Endodermal cell (in vitro differentiated cells): Measurements from ENCODE around the gene CAMKMT.

DNA sequence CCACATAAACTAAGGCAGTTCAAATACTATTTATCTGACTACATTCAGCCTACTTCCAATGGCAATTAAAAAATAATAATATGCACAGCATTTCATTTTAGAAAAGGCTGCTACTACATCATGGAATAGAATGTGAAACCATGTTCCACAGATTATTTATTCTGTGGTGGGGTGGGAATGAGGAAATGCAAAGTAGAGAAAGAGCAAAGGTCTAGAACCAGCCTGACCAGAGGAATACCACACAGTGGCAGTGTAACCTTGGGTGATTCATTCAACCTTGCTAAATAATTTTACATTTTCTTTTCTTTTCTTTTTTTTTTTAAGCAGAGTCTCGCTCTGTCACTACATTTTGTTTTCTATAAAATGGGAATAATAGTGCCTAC lies 139.6 kb downstream of the THADA start:
- PRO-cap: no peak

DNA sequence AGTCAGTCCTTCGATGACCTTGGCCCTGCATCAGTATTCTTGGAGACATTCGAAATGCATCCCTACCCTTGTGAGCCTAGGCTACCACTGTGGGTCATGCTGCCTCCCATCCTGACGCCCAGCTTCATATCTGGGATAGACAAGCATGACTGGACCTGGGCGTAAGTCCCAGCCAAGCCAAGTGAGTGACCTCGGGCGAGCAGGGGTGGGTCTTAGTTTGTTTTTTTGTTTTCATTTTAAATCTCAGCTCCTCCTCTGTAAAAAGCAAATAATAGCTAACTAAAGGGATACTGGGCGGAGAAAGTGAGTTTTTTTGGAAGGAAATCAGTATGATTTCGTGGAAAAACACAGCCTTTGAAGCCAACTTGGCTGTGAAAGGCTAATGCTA lies 13.5 kb downstream of the ABCG5 start:
- PRO-cap: no peak

- PRO-cap: no peak
Observed at GRCh38 chr2:43841353-43841998, 2.7 kb downstream of the ABCG8 start.

GRCh38 chr2:43841999-43842183 lies 3.1 kb downstream of the ABCG8 start:
- PRO-cap: no peak

DNA sequence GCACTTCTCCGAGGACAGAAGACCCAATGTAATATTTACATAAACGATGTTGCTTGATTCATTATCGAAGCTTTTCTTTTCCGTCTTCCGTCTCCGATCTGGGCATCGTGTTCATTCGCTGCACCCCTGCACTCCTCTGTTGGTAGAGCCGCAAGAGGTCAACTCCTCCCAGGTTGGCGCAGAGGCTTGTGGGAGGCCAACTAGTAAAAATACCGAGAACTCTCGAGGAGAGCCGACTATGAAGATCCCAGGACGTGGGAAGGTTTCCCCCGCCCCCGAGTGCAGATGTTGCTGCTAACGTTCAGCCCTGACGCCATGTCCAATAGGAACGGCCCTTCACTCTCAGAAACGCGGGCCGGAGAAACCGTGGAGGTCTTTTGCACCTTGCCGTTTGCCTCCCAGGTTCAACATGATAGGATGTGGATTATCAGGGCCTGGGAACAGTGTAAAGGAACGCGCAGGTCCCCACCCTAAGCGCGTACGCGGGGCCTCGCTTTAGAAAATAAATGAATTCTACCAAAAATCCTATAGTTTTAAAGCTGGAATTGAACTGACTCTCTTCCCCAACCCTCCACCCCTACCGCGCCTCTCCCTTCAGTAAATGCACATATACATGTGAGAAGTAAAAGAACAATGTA lies 431 bp upstream of the LRPPRC start:
- PRO-cap: bidirectional peak, plus-strand start at position 235 of the sequence, minus-strand start outside the sequence; bidirectional peak, plus-strand start at position 345 of the sequence, minus-strand start at position 419 of the sequence

- PRO-cap: bidirectional peak, plus-strand start at chr2:44087483, minus-strand start at chr2:44087346
Observed at GRCh38 chr2:44086740-44087716, 81.6 kb upstream of the PPM1B start.

- PRO-cap: bidirectional peak, plus-strand start at chr2:44087888, minus-strand start at chr2:44087790
Observed at GRCh38 chr2:44087717-44088253, 80.9 kb upstream of the PPM1B start.

DNA sequence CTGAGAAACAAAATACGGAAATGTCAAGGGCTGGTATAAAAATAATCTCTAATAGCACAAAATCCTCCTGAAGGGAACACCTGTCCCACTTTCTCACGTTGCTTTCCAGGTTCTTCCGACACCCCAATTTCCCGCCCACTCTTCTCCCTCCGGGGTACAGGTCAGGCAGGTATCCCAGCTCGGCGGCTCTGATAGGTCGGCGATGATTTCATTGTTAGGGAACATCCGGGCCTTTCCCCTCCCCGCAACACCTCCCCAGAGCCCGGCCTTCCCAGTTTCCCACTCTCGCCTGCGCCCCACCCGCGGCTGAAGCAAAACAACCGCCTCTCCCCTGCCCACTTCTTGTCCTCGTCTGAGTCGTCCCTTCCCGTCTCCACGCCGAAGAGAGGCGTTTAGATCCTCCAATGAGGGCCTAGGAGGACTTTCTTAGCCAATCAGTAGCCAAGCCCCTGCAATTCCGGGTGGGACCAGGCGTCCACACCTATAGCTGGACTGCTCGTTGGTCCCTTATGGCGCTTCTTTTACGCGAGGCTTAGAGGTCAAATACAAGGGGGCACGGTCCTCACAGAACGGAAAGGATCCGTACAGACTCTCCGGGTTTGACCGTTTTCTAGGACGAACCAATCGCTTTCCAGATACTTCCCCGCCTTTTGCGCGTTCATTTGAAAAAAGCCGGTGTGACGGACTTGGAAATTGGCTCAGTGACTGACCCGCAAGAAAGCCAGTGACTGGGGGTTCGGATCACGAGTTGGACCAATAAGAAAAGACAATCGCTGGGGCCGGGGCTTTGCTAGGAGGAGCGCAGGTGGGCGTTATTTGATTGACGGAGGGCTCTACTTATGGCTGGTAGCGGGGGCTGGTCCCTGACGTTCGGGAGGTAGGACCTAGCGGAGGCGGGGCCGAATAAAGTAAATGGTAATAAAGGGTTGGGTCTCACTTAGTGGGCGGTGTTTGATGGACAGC lies 729 bp upstream of the PPM1B start:
- PRO-cap: bidirectional peak, plus-strand start at position 291 of the sequence, minus-strand start at position 190 of the sequence; bidirectional peak, plus-strand start outside the sequence, minus-strand start at position 699 of the sequence

GRCh38 chr2:44201028-44202230 lies 32.8 kb downstream of the PPM1B start:
- PRO-cap: no peak

- PRO-cap: no peak
Observed at GRCh38 chr2:44215565-44215965, 46.9 kb downstream of the PPM1B start.

GRCh38 chr2:44221057-44221565 lies 52.4 kb downstream of the PPM1B start:
- PRO-cap: no peak

DNA sequence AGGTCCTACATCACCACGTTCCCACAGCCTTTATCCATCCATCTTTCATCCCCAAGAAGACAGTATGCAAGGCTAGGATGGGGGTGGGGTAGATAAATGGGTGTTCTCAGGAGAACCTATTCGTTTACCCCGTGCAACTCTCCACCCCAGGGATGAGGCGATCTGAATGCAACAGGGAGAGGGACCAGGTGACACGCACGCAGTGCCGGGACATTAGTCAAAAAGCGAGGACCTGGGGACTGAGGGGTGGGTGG lies 297 bp downstream of the PREPL start:
- PRO-cap: no peak

DNA sequence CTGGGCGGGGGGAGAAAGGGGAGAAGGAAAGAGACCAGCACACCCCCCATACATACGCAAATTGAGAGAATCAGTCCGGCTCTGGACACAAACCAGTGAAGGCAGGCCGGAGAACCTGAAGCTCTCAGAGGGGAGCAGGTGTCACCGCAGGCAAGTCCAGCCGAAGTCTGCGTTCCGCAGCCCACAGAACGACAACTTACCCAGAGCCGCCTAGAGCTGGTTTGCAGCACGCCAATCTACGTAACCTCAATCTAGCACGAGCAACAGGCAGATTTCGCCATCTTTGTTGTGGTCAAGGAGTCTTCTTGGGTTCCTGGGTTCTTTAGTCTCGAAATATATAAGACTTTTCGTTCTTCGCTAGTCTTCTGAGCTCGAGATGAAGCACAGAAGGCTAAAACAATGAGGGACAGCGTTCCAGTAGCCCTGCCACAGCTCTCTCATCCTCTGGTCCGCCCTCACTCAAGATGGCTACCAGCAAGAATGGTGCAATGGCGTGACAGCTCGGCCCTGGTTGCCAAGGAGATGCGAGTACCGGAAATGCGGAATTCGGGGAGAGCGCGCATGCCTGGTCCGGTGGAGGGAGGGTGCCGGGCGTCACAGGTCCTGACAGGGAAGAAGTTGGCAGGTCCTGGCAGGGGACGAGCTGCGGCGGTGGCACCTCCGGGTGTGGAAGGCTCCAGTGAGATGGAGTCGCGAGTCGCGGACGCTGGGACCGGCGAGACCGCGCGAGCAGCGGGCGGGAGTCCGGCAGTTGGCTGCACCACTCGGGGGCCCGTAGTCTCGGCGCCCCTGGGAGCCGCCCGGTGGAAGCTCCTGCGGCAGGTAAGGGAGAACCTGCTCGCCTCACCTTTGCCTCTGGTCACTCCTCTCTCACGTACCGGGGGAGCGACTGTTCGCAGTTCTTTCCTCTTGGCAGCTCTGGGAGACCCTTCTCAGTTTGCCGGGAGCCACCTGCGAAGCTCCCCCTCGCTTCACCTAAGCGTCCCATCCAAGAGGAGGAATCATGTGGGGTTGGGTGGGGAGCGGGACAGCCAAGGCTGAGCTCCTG lies at the start of gene CAMKMT:
Gene CAMKMT, plus strand, starts transcription at position 624 of the 1,048 bp plus-strand sequence.
- PRO-cap: unidirectional peak, minus-strand start at position 169 of the sequence; bidirectional peak, plus-strand start at position 679 of the sequence, minus-strand start at position 482 of the sequence

DNA sequence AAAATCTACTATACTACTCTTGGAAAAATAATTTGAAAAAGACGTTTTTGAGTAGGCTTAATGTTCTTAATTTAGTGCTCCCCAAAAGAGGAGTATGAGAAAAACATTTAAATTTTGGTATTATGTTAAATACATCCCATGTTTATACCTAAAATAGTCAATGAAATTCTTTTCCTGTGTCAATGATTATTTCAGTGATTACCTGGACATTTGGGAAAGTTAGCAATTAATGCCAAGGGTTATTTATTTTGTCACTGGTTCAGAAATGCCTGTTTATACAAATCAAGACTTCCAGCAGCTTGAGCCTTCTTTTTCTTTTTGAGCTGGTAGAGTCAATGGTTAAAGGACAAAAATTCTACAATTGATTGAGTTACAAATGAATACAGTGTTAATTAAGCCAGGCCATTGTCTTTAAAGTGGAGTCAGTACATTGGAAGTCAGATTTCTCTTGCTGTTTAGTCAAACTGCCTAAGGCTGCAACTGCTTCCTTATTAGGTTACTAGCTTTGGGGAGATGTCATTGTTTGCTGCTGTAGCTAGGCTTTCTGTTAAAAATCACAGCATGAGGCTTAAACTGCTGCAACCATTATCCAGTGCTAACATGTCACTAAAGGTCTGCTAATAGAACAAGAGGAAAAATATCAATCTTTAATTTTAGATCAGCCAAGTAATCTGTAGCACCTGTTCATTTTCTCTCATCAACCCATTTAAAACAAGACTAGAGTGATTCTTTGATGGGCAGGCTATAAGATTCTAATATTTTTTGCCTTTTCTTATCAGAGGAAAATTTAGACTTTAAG lies 182.5 kb downstream of the CAMKMT start:
- PRO-cap: unidirectional peak, plus-strand start at position 571 of the sequence

DNA sequence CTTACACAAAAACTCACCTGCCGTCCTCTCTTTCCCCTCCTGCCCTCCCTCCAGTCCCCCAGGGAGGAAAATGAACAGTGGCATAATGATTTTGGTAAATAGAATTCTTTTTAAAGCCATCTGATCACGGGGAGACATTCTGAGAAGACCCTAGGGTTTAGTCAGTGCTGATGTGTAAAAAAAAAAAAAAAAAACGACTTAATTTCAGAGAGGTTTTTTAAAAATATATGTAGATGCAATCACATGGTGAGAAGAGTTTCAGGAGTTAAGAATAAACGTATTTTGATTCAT lies 135.1 kb upstream of the SIX3 start:
- PRO-cap: no peak

DNA sequence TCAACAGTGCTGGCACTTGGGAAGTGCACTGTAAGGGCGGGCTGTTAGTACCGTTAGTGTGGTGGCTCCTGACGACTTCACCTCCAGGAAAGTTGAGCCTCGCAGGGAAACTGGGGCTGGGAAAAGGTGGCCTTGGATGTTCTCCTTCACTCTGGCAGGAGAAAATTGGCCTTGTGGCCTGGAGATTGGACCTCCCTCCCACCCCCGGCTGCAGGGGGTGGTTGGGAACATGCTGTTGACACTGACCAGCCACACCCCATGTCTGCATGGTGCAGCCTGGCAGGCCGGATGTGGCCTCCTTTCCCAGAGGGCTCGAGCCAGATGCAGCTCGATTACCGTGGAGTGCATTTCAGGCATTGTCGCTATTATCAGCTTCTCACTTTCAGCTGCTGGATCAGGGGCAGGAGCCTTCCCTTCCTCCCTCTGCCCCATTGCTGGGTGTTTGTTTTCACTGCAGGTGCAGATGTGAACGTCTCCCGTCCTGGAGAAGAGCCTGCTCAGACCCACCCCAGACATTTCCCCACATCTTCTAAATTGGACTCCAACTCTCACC lies 210.9 kb upstream of the SIX2 start:
- PRO-cap: no peak

- PRO-cap: no peak
Observed at GRCh38 chr2:45238013-45238535, 228.8 kb upstream of the SIX2 start.

DNA sequence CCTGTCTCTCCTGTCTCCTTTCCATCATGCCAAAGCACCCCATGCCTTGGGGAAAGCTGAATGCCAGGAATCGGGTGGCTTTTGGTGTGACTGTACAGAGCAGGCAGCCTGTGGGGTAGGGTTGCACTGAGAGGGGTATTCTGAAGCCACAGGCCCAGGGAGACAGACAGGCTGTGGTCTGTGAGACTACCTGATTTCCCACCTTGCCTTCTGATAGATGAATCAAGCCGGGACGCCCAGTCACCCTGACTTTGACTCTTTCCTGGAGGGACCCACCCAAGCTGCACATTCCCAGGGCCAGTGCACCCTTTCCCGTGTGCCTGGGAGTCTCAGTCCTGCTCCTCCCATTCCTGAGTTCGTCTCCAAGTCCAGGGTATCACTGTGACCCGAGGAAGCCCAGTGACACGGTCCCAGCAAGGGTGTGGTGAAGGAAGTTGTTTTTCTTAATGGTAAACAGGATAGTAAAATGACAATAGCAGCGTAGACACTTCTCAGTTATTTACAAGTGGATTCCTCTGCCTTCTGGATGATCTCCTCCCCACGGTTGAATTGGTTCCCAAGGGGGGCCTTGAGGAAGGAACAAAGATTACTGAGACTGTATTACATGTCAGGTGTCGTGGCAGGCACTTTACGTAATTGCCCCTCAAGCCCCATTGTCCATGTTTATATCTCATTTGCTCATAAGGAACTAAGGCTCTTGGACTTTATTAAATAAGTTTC lies 123.2 kb downstream of the PRKCE start:
- PRO-cap: no peak

DNA sequence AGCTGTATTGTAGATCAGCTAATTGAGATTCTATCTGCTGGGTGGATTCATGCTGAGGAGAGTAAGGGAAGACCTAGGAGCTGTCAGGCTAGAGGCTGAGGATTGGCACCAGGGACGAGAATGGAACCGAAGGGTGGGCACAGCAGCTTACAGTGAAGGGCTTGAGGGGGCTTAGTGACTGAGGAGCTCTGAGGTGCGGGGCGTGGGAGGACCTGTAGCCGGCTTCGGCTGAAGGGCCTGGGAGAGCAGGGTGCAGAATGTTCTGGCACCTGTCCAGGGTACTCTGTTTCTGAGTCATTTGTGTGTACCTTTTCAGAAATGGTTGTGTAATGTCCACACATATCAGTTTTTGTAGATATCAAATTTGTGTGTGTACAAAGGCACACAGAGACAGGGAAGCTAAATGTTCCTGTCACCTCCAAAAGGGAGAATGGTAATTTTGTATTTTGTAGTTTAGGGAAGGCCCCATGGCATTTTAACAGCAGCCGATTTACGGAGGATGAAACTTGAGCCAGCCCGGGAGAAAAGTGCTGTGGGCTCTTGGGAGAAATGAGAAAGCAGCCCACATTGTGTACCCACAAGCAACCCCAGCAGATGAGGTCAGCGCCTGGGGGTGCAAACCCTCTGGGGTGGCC lies 170.5 kb downstream of the PRKCE start:
- PRO-cap: no peak

- PRO-cap: no peak
Observed at GRCh38 chr2:45872064-45872858, 220.8 kb downstream of the PRKCE start.